K562 (cell line): ENCODE results near the gene HTR3D.

GRCh38 chr3:183298474-183299611 lies 45.8 kb downstream of the B3GNT5 start:
- RAMPAGE, long total RNA = no peak
- RRBS = no CpG with 5 or more reads among the region's 11 CpGs
PRO-cap:
- standard = no peak
- CoPRO, capped RNA only, 2 experiments = no peak in any of the 2 experiments
- CoPRO, capped and uncapped RNA, 2 experiments = no peak in any of the 2 experiments
- CoPRO, uncapped RNA only, 2 experiments = peak in 2 of 2 experiments; most common plus-strand start chr3:183299438 (in 2); most common minus-strand start chr3:183299200 (in 1)
CAGE:
- cytosol, long polyA plus RNA = no peak
- long polyA plus RNA = no peak
- nucleolus, long total RNA = no peak
- nucleus, long polyA plus RNA = no peak

- RAMPAGE, long total RNA = no peak
- RRBS = no CpG with 5 or more reads among the region's 8 CpGs
PRO-cap:
- standard = bidirectional peak, plus-strand start at chr3:183307165, minus-strand start at chr3:183306920
- CoPRO, capped RNA only, 2 experiments = peak in 1 of 2 experiments; most common plus-strand start chr3:183307165 (in 1); most common minus-strand start chr3:183307108 (in 1)
- CoPRO, capped and uncapped RNA, 2 experiments = no peak in any of the 2 experiments
- CoPRO, uncapped RNA only, 2 experiments = no peak in any of the 2 experiments
CAGE:
- cytosol, long polyA plus RNA = no peak
- long polyA plus RNA = no peak
- nucleolus, long total RNA = no peak
- nucleus, long polyA plus RNA = no peak
Observed at GRCh38 chr3:183306761-183307528, 53.9 kb downstream of the B3GNT5 start.

DNA sequence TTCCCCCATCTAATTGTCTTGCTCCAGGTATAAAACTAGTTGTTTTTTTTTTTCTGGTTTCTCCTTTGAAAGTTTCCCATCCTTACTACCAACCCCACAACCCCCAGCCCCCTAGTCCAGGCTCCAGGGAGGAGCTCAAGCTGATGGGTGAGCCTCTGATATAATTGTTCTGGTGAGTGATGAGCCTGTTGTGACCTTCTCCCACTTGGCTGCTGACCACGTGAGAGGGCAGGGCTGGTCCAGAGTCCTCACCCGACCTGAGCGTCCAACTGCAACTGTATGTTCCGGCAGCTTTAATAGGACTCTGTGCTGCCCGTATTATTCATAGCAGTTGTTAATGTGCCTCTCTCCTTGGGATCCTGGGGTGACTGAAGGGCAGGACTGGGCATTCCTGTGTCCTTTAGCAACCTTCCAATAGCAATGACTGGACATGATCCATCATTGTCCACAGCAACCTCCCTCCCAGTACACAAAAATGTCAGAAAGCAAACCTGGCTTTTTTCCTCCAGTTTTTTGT lies 56.2 kb downstream of the B3GNT5 start:
- RAMPAGE, long total RNA = no peak
- RRBS = no CpG with 5 or more reads among the region's 5 CpGs
PRO-cap:
- standard = no peak
- CoPRO, capped RNA only, 2 experiments = no peak in any of the 2 experiments
- CoPRO, capped and uncapped RNA, 2 experiments = no peak in any of the 2 experiments
- CoPRO, uncapped RNA only, 2 experiments = no peak in any of the 2 experiments
CAGE:
- cytosol, long polyA plus RNA = no peak
- long polyA plus RNA = no peak
- nucleolus, long total RNA = no peak
- nucleus, long polyA plus RNA = no peak

- RAMPAGE, long total RNA = no peak
- RRBS = no CpG with 5 or more reads among the region's 17 CpGs
PRO-cap:
- standard = no peak
- CoPRO, capped RNA only, 2 experiments = no peak in any of the 2 experiments
- CoPRO, capped and uncapped RNA, 2 experiments = no peak in any of the 2 experiments
- CoPRO, uncapped RNA only, 2 experiments = no peak in any of the 2 experiments
CAGE:
- cytosol, long polyA plus RNA = no peak
- long polyA plus RNA = no peak
- nucleolus, long total RNA = no peak
- nucleus, long polyA plus RNA = no peak
Observed at GRCh38 chr3:183822459-183823212, 2.7 kb downstream of the MAP6D1 start.

- RAMPAGE, long total RNA = no peak
- RRBS = no CpG with 5 or more reads among the region's 12 CpGs
PRO-cap:
- standard = no peak
- CoPRO, capped RNA only, 2 experiments = no peak in any of the 2 experiments
- CoPRO, capped and uncapped RNA, 2 experiments = no peak in any of the 2 experiments
- CoPRO, uncapped RNA only, 2 experiments = no peak in any of the 2 experiments
CAGE:
- cytosol, long polyA plus RNA = no peak
- long polyA plus RNA = no peak
- nucleolus, long total RNA = no peak
- nucleus, long polyA plus RNA = no peak
Observed at GRCh38 chr3:183971502-183972001, 46.1 kb downstream of the ABCC5 start.

- RAMPAGE, long total RNA = no peak
- RRBS = no CpG with 5 or more reads among the region's 12 CpGs
PRO-cap:
- standard = unidirectional peak, plus-strand start at chr3:183988589
- CoPRO, capped RNA only, 2 experiments = no peak in any of the 2 experiments
- CoPRO, capped and uncapped RNA, 2 experiments = no peak in any of the 2 experiments
- CoPRO, uncapped RNA only, 2 experiments = no peak in any of the 2 experiments
CAGE:
- cytosol, long polyA plus RNA = no peak
- long polyA plus RNA = no peak
- nucleolus, long total RNA = no peak
- nucleus, long polyA plus RNA = no peak
Observed at GRCh38 chr3:183988066-183988701, 29.5 kb downstream of the ABCC5 start.

DNA sequence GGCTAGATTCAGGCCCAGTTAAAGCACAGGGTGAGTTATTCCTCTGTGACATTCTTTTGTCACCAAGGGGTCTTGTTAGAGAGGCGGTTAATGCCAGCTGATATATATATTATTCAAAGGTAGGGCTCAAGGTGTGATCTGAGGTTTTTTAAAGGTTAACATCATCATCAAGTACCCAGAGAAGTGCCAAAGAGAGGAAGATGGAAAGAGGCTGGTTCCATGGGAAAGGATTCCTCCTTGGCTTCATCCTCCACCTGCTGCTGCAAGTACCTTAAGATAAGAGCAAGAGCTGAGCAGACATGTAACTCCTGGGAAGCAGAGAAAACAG lies at the start of gene HTR3D:
Gene HTR3D, plus strand, starts transcription at position 201 of the 328 bp plus-strand sequence.
- RAMPAGE, long total RNA = no peak
- RRBS = no CpG with 5 or more reads among the region's 1 CpG
PRO-cap:
- standard = no peak
- CoPRO, capped RNA only, 2 experiments = no peak in any of the 2 experiments
- CoPRO, capped and uncapped RNA, 2 experiments = no peak in any of the 2 experiments
- CoPRO, uncapped RNA only, 2 experiments = no peak in any of the 2 experiments
CAGE:
- cytosol, long polyA plus RNA = no peak
- long polyA plus RNA = no peak
- nucleolus, long total RNA = no peak
- nucleus, long polyA plus RNA = no peak

DNA sequence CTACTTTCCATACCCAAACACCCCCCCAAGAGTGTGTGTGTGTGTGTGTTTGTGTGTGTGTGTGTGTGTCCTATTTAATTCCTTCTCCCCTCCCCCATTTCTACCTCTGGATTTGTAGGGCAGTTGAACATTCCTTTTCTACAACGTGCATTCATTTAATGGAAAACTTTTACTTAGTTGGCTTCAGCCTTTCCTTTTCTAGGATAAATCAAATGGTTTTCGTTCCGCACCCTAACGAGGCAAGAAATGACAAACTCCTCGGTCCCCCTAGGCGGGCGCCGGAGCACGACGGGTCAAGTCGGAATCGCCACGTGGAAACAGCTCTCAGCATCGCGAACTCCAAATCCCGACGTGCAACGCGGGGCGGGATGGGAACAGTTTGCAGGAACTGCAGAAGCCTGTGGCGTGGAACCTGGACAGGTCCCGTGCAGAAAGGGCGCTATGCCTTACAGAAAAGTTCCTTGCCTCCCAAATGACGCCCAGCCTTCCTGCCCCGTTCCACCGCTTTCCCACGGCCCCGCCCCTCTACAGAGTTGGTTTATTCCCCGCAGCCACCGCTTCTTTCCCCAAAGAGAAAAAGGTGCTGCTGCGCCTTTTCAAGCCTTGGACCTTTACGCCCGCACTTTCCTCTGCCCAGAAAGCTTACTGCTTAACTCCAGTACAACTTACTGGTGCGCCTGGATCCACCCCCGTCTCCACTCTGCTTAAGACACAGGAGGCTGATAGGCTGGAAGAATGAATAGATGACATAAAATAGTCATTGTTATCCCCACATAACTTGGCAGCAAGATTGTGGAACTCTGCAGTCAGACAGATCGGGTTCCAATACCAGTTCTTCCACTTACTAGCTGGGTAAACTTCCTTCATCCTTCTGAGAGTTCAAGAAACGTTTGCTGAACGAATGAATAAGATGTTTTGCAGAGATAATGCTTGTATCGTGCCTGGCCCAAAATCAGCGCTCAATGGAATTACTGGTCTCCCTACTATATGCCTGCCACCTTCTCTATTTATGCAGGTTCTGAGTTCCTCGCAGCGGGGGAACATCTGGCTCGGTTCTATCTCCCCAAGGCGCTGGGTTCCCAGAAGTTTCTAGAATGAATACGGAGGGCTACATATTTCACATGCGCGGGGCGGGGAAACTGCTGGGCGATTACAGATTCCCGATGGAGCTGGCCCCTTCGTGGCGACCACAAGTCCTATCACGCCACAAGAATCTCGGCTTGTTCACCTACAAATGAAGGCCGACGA lies 867 bp upstream of the EIF2B5 start:
- RAMPAGE, long total RNA = no peak
- RRBS = no CpG with 5 or more reads among the region's 56 CpGs
PRO-cap:
- standard = bidirectional peak, plus-strand start at position 393 of the sequence, minus-strand start at position 319 of the sequence; bidirectional peak, plus-strand start at position 781 of the sequence, minus-strand start at position 615 of the sequence
- CoPRO, capped RNA only, 2 experiments = peak in 2 of 2 experiments; most common plus-strand start position 377 of the sequence (in 1); most common minus-strand start position 318 of the sequence (in 1)
- CoPRO, capped and uncapped RNA, 2 experiments = peak in 2 of 2 experiments; most common plus-strand start position 393 of the sequence (in 2); most common minus-strand start position 318 of the sequence (in 1)
- CoPRO, uncapped RNA only, 2 experiments = peak in 2 of 2 experiments; most common plus-strand start position 377 of the sequence (in 2); most common minus-strand start position 290 of the sequence (in 1)
CAGE:
- cytosol, long polyA plus RNA = no peak
- long polyA plus RNA = no peak
- nucleolus, long total RNA = no peak
- nucleus, long polyA plus RNA = no peak

GRCh38 chr3:184155612-184156117 lies 488 bp downstream of the DVL3 start:
- RAMPAGE, long total RNA = no peak
- RRBS = 2% methylated on average over 8 of the region's 35 CpGs
PRO-cap:
- standard = bidirectional peak, plus-strand start at chr3:184156026, minus-strand start at chr3:184156028
- CoPRO, capped RNA only, 2 experiments = no peak in any of the 2 experiments
- CoPRO, capped and uncapped RNA, 2 experiments = no peak in any of the 2 experiments
- CoPRO, uncapped RNA only, 2 experiments = no peak in any of the 2 experiments
CAGE:
- cytosol, long polyA plus RNA = no peak
- long polyA plus RNA = no peak
- nucleolus, long total RNA = no peak
- nucleus, long polyA plus RNA = no peak

- RAMPAGE, long total RNA = no peak
- RRBS = no CpG with 5 or more reads among the region's 14 CpGs
PRO-cap:
- standard = no peak
- CoPRO, capped RNA only, 2 experiments = no peak in any of the 2 experiments
- CoPRO, capped and uncapped RNA, 2 experiments = no peak in any of the 2 experiments
- CoPRO, uncapped RNA only, 2 experiments = peak in 1 of 2 experiments; most common plus-strand start chr3:184171273 (in 1)
CAGE:
- cytosol, long polyA plus RNA = no peak
- long polyA plus RNA = no peak
- nucleolus, long total RNA = no peak
- nucleus, long polyA plus RNA = no peak
Observed at GRCh38 chr3:184171241-184172270, 3.1 kb upstream of the AP2M1 start.

- RAMPAGE, long total RNA = no peak
- RRBS = no CpG with 5 or more reads among the region's 5 CpGs
PRO-cap:
- standard = no peak
- CoPRO, capped RNA only, 2 experiments = no peak in any of the 2 experiments
- CoPRO, capped and uncapped RNA, 2 experiments = no peak in any of the 2 experiments
- CoPRO, uncapped RNA only, 2 experiments = peak in 1 of 2 experiments; most common plus-strand start chr3:184181708 (in 1); most common minus-strand start chr3:184181739 (in 1)
CAGE:
- cytosol, long polyA plus RNA = no peak
- long polyA plus RNA = no peak
- nucleolus, long total RNA = no peak
- nucleus, long polyA plus RNA = no peak
Observed at GRCh38 chr3:184181558-184181831, 4.5 kb upstream of the ABCF3 start.

DNA sequence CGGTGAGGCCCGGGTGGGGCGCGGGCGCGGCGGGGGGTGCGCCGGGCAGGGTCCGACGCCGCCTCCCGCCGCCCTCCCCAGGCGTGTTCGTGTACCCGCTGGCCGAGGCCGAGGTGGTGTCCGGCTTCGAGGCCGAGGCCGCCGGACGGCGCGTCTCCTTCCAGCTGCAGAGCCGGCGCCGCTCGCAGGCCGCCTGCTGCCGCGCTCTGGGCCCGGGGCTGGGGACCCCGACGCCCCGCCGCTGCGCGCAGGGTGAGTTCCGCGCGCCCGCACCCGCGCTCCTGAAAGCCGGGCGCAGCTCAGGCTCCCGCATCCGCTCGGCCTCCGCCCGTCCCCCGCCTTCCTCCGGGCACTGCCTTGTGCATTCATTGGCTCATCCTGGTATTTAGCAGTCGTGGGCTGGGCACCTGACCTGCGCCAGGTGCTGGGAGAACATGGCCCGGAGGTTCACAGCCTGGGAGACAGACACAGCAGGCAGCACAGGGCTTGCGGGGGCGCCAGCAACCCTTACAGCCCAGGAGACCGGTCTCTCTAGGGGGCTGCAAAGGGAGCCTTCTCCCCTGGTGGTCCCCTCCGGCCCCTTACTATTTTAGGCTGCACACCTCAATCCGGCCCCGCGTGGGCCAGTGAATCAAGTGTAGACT lies 1.4 kb downstream of the VWA5B2 start:
- RAMPAGE, long total RNA = no peak
- RRBS = 58% methylated on average over 47 of the region's 66 CpGs
PRO-cap:
- standard = no peak
- CoPRO, capped RNA only, 2 experiments = no peak in any of the 2 experiments
- CoPRO, capped and uncapped RNA, 2 experiments = no peak in any of the 2 experiments
- CoPRO, uncapped RNA only, 2 experiments = no peak in any of the 2 experiments
CAGE:
- cytosol, long polyA plus RNA = no peak
- long polyA plus RNA = no peak
- nucleolus, long total RNA = no peak
- nucleus, long polyA plus RNA = no peak

DNA sequence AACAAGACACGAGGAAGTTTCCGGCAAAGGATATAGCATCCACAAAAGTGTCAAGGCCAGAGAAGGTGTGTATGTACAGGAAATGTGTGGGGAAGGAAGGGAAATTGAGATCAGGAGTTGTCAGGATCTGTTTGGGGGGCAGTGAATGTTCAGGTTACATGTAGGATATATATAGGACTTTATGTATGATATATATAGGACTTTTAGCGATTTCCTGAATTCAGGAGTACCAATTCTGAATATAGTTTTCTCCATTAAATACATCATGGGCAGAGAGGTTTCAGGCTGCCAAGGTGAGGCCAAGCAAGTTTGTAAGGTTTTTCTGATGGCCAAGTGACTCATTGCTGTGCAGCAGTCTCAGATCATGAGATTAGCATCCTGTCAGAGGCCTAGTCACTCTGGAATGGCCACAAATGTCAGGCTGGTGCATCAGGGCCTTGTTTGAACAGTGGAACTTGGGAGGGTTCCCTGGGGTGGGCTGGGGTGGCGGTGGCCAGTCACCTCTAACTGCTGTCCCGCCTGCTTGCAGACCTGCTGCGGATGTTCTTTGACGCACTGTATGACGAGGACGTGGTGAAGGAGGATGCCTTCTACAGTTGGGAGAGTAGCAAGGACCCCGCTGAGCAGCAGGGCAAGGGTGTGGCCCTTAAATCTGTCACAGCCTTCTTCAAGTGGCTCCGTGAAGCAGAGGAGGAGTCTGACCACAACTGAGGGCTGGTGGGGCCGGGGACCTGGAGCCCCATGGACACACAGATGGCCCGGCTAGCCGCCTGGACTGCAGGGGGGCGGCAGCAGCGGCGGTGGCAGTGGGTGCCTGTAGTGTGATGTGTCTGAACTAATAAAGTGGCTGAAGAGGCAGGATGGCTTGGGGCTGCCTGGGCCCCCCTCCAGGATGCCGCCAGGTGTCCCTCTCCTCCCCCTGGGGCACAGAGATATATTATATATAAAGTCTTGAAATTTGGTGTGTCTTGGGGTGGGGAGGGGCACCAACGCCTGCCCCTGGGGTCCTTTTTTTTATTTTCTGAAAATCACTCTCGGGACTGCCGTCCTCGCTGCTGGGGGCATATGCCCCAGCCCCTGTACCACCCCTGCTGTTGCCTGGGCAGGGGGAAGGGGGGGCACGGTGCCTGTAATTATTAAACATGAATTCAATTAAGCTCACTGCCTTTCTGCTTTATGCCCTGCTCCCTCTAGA lies 2.8 kb upstream of the FAM131A start:
- RAMPAGE, long total RNA = no peak
- RRBS = 50% methylated on average over 1 of the region's 23 CpGs
PRO-cap:
- standard = no peak
- CoPRO, capped RNA only, 2 experiments = no peak in any of the 2 experiments
- CoPRO, capped and uncapped RNA, 2 experiments = peak in 1 of 2 experiments; most common plus-strand start position 1,023 of the sequence (in 1)
- CoPRO, uncapped RNA only, 2 experiments = peak in 2 of 2 experiments; most common plus-strand start position 841 of the sequence (in 1); most common minus-strand start position 805 of the sequence (in 1)
CAGE:
- cytosol, long polyA plus RNA = no peak
- long polyA plus RNA = no peak
- nucleolus, long total RNA = no peak
- nucleus, long polyA plus RNA = no peak

DNA sequence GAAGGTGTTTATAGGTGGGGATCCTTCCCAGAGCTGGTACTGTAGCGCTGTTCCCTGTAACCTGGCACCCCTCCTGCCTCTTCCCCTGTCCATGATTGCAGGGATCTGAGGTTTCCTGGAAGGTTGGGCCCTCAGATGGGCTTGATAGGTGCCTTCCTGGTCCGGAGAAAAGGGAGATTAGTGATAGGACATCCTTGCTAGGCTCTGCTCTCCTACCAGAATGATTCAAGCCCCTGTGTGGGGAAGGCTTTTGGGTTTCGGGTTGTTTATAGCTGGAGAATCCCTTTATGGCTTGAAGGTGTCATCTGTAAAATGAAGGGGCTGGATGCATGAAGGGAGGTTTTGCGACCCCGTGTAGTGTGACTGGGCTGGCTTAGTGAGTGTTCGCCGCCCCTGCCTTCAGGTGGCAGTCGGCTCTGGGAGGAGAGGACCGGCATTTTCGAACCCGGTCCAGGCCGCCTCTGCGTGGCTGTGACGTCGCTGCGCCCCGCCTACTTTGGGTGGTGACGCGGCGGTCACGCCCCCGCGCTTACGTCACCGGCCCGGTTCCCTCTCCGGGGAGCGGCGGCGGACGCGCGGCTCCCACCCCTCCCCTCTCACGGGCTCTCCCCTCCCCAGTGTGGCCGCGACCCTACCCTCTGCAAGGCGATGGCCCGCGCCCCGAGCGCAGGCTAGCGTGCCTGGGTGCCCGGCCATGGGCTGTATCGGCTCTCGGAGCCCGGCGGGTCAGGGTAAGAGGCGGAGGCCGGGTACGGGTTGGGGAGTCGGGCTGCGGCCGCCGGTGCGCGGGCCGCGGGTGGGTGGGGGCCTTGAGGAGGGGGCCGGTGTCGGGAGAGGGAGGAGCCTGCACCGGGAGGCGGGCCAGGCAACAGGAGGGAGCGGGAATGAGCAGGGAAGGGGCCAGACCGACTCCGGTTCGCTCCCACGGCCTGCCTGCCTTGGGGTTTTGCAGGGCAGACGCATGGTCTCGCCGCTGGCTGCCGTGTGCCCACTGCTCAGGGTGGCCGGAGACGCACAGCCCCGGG lies 1.7 kb upstream of the FAM131A start:
- RAMPAGE, long total RNA = start-site peak on the plus strand centred at position 546 of the sequence, 25 bp wide, 37 and 24 reads in 2 replicates
- RRBS = 3% methylated on average over 24 of the region's 74 CpGs
PRO-cap:
- standard = bidirectional peak, plus-strand start at position 537 of the sequence, minus-strand start at position 463 of the sequence; bidirectional peak, plus-strand start at position 871 of the sequence, minus-strand start at position 787 of the sequence
- CoPRO, capped RNA only, 2 experiments = peak in 2 of 2 experiments; most common plus-strand start position 537 of the sequence (in 1); most common minus-strand start position 386 of the sequence (in 1)
- CoPRO, capped and uncapped RNA, 2 experiments = peak in 1 of 2 experiments; most common plus-strand start position 391 of the sequence (in 1); most common minus-strand start position 222 of the sequence (in 1)
- CoPRO, uncapped RNA only, 2 experiments = peak in 2 of 2 experiments; most common plus-strand start position 92 of the sequence (in 1); most common minus-strand start position 315 of the sequence (in 1)
CAGE:
- cytosol, long polyA plus RNA = start-site peak on the plus strand centred at position 547 of the sequence, 55 bp wide, 53 and 28 reads in 2 replicates
- long polyA plus RNA = no peak
- nucleolus, long total RNA = no peak
- nucleus, long polyA plus RNA = no peak

DNA sequence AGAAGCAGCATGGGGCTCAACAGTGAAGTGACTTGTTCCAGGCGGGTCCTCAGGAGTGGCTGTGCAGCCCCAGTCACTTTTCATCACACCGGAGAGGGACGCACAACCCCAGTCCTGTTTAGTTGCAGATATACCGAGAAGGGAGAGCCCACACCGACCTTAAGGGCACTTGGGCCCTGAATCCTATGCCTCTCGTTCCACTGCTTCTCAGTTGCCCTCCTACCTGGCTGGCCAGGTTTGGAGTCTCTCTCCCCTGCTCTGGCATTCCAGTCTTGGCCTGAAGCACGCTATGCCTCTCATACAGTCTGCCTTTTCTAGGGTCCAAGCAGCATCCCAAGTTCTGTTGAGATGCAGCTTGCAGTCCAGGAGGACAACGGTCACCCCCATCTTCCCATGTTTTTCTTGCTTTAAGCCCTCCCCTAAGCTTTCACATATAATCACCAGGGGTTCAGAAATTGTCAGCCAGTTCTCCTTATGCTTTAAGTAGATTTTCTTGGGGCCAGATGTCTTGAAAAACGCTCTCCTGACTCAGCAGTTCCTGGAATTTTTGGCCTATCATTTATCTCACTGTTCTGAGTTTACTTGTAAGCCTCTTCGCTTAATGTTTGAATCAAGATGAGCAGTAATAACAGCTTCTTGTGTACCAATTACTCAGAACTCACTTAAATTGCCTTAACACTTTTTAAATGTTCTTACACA lies 10.2 kb downstream of the FAM131A start:
- RAMPAGE, long total RNA = no peak
- RRBS = no CpG with 5 or more reads among the region's 10 CpGs
PRO-cap:
- standard = bidirectional peak, plus-strand start at position 121 of the sequence, minus-strand start at position 57 of the sequence; bidirectional peak, plus-strand start at position 461 of the sequence, minus-strand start at position 485 of the sequence
- CoPRO, capped RNA only, 2 experiments = no peak in any of the 2 experiments
- CoPRO, capped and uncapped RNA, 2 experiments = no peak in any of the 2 experiments
- CoPRO, uncapped RNA only, 2 experiments = peak in 1 of 2 experiments; most common plus-strand start position 303 of the sequence (in 1); most common minus-strand start position 213 of the sequence (in 1)
CAGE:
- cytosol, long polyA plus RNA = no peak
- long polyA plus RNA = no peak
- nucleolus, long total RNA = no peak
- nucleus, long polyA plus RNA = no peak

GRCh38 chr3:184472773-184473389 lies 88.7 kb upstream of the EPHB3 start:
- RAMPAGE, long total RNA = no peak
- RRBS = no CpG with 5 or more reads among the region's 12 CpGs
PRO-cap:
- standard = no peak
- CoPRO, capped RNA only, 2 experiments = no peak in any of the 2 experiments
- CoPRO, capped and uncapped RNA, 2 experiments = no peak in any of the 2 experiments
- CoPRO, uncapped RNA only, 2 experiments = no peak in any of the 2 experiments
CAGE:
- cytosol, long polyA plus RNA = no peak
- long polyA plus RNA = no peak
- nucleolus, long total RNA = no peak
- nucleus, long polyA plus RNA = no peak

GRCh38 chr3:184492213-184492535 lies 69.4 kb upstream of the EPHB3 start:
- RAMPAGE, long total RNA = no peak
- RRBS = 62% methylated on average over 4 of the region's 19 CpGs
PRO-cap:
- standard = no peak
- CoPRO, capped RNA only, 2 experiments = no peak in any of the 2 experiments
- CoPRO, capped and uncapped RNA, 2 experiments = no peak in any of the 2 experiments
- CoPRO, uncapped RNA only, 2 experiments = no peak in any of the 2 experiments
CAGE:
- cytosol, long polyA plus RNA = no peak
- long polyA plus RNA = no peak
- nucleolus, long total RNA = no peak
- nucleus, long polyA plus RNA = no peak